Right lobe of liver (tissue), 4 donors: ENCODE measurements around the gene FTSJ3.

GRCh38 chr17:63633525-63634680 lies 11.7 kb downstream of the MAP3K3 start:
- PRO-cap, 4 experiments: peak in 4 of 4 experiments; most common plus-strand start chr17:63634304 (in 2); most common minus-strand start chr17:63634178 (in 4)
- RAMPAGE, long total RNA, 2 experiments: no peak in any of the 2 experiments

DNA sequence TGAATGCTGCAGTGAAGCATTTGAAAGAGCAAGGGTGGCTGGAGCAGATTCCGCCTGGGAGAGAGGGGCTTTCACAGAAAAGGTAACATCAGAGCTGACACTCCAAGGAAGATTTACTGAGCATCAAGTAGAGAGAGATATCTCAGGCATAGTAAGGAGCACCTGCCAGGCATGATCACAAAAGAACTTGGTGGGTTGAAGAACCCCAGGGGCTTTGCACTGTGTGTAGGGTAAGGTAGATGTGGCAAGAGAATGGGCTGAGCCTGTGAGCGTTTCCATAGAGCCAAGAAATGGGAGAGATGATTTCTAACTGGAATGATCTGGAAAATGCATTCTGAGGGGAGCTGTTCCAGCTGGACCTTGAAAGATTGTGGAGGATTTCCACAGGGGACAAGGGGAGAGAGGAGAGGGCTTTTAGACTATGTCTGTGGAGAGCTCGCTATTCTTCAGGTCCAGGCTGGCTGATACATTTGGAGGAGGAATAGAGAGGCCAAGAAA lies 31.0 kb downstream of the LIMD2 start:
- PRO-cap, 4 experiments: no peak in any of the 4 experiments
- RAMPAGE, long total RNA, 2 experiments: no peak in any of the 2 experiments

DNA sequence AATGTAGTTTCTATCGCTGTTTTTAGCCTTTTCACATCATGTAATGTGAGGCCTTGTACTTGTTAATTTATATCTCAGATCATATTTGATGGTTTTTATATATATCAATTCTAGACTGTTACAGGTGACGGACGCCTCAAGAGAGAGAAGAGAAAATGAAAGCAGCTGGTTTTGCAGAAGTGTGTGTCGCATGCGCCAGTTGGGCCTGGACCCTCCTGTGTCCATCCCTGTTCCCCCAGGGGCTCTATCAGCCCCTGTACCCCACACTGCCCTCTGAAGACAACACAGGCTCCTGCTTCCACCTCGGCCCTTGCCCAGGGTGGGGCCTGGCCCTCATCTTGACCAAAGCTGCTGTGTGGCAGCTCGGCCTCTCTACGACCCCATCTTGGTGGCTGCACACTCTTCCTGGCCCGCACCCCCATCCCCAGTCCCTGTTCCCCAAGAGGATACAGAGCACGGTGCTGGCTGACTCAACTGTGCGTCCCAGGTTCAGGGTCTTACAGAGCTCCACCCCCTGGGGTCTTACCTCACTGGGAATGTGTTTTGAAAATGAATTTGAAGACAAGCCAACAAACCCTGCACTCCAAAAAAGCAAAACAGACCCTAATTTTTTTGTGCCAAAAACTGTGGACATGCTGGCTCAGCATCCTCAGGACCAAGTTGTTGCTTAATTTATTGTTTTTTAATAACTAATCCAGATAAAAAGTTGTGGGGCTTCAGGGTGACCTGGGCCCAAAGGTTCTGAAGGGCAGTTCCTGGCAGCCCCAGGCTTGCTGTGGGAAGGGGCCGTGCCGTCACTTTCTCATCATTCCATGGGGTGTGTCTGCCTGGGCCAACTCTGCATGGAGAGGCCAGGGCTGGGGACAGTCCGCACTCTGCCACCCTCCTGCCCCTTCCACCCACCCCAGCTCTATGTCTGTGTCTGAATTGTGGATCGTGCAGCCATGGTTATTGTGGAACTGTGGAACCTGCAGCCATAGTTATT lies 4.4 kb downstream of the LIMD2 start:
- PRO-cap, 4 experiments: no peak in any of the 4 experiments
- RAMPAGE, long total RNA, 2 experiments: no peak in any of the 2 experiments

- PRO-cap, 4 experiments: peak in 2 of 4 experiments; most common plus-strand start chr17:63698144 (in 2); most common minus-strand start chr17:63697950 (in 1)
- RAMPAGE, long total RNA, 2 experiments: no peak in any of the 2 experiments
These were observed 2.2 kb downstream of the LIMD2 start for GRCh38 chr17:63697395-63698479.

- PRO-cap, 4 experiments: peak in 2 of 4 experiments; most common plus-strand start chr17:63702080 (in 2); most common minus-strand start chr17:63701966 (in 1)
- RAMPAGE, long total RNA, 2 experiments: no peak in any of the 2 experiments
These were observed 2.1 kb upstream of the LIMD2 start for GRCh38 chr17:63701818-63702679.

- PRO-cap, 4 experiments: no peak in any of the 4 experiments
- RAMPAGE, long total RNA, 2 experiments: no peak in any of the 2 experiments
These were observed 8.6 kb upstream of the PSMC5 start for GRCh38 chr17:63818633-63819073.

GRCh38 chr17:63824537-63825320 lies 2.5 kb upstream of the PSMC5 start:
- PRO-cap, 4 experiments: no peak in any of the 4 experiments
- RAMPAGE, long total RNA, 2 experiments: no peak in any of the 2 experiments

- PRO-cap, 4 experiments: peak in 4 of 4 experiments; most common plus-strand start chr17:63827450 (in 3); most common minus-strand start chr17:63827663 (in 3)
- RAMPAGE, long total RNA, 2 experiments: start-site peak on the plus strand in 2 of 2 experiments, at chr17:63827423-63827736 at its widest, 21 to 407 reads per replicate
These were observed at the start of gene FTSJ3 for GRCh38 chr17:63827280-63827959. TSS of gene FTSJ3 (minus strand) at chr17:63827663.

DNA sequence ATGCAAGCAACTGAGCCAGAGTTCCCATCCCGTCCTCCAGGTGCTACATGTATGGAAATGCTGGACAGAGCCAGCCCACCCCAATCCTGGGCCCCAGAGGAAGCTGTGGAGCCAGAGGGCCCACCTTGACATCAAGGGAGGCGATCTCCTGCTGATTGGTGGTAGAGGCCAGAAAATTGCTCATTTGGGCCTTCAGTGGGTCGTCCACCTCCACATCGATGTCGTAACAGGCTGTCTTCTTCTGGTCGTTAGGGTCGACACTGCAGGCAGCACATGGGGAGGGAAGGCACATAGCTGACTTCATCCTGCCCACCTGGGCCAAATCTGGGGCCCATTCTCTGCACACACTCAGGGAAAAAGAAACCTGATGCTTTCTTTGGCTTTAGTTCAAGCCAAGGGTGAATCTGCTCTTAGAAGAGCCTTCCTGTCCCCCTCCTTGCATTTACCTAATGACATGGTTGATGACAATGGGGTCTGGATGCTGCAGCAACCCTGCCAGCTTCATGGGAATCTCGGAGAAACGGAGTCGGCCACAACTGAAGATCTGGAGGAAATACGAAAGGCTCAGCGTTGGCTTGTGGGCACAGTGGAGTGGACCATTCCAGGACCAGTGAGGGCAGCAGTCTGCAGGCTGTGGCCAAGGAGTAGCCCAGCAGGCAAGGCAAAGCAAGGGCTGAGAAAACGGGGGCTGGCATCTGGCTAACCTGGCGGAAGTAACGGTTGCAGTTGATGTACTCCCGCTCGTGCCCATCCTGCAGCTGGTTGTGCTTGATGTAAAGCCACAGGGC lies 6.2 kb upstream of the FTSJ3 start:
- PRO-cap, 4 experiments: no peak in any of the 4 experiments
- RAMPAGE, long total RNA, 2 experiments: no peak in any of the 2 experiments

DNA sequence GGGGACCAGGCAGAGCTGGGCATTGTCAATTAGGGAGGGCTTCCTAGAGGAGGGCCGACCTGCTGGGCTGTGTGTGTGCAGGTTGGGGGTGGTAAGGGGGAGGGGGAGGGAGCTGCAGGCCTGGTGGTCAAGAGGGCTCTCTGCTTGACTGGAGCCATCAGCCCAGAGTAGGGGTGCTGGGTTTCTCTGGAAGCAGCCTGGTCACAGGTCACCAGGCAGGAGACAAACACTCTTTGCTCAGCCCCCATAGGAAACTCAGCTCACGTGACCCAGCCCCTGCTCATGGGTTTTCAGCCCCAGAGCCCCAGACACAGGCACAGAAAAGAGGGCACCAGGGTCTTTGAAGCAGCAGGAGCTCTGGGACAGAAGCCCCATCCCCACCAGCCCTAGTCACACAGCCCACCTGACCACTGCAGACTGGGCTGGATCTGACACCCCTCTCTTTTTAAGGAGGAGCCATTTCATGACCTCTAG lies 13.6 kb upstream of the CD79B start:
- PRO-cap, 4 experiments: no peak in any of the 4 experiments
- RAMPAGE, long total RNA, 2 experiments: no peak in any of the 2 experiments

- PRO-cap, 4 experiments: no peak in any of the 4 experiments
- RAMPAGE, long total RNA, 2 experiments: no peak in any of the 2 experiments
These were observed 3.8 kb upstream of the ICAM2 start for GRCh38 chr17:64024037-64024809.

- PRO-cap, 4 experiments: no peak in any of the 4 experiments
- RAMPAGE, long total RNA, 2 experiments: no peak in any of the 2 experiments
These were observed 5.3 kb upstream of the ICAM2 start for GRCh38 chr17:64025681-64026224.

DNA sequence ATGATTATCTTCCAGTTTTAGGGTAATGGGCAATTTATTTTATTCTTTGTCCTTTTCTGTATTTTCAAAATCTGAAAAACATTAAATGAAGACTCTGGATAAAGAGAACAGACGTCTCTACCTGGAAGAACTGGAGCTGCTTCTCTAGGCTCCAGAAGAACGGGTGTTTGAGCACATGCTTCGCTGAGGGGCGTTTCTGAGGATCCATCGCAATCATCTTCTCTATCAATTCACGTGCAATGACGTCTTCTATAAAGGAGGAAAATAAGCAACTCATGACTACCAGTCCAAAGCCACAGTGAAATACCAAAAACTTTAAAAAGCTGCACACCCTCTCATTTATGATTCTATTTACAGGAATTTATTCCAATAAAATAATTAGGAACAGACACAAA lies 27.3 kb upstream of the ICAM2 start:
- PRO-cap, 4 experiments: peak in 1 of 4 experiments; most common minus-strand start position 217 of the sequence (in 1)
- RAMPAGE, long total RNA, 2 experiments: no peak in any of the 2 experiments

DNA sequence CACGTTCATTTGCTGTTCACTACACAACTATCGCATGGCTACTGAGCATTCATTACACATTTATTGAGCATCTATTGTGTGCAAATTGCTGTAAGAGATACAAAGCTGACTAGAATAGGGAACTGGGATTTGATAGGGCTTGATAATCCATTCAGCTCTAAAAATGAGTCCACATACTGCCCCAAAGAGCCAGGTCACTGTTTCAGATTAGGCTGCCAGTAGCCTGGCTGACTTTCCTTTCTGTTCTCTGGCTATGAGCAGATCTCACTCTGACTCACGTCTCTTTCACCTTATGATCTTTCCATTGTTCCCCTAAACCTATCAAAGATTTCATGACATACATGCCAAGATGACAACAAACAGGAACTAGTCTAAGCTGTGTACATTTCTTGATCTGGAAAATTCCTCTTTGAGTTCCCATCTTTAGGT lies 40.7 kb upstream of the ICAM2 start:
- PRO-cap, 4 experiments: peak in 1 of 4 experiments; most common minus-strand start position 249 of the sequence (in 1)
- RAMPAGE, long total RNA, 2 experiments: no peak in any of the 2 experiments

DNA sequence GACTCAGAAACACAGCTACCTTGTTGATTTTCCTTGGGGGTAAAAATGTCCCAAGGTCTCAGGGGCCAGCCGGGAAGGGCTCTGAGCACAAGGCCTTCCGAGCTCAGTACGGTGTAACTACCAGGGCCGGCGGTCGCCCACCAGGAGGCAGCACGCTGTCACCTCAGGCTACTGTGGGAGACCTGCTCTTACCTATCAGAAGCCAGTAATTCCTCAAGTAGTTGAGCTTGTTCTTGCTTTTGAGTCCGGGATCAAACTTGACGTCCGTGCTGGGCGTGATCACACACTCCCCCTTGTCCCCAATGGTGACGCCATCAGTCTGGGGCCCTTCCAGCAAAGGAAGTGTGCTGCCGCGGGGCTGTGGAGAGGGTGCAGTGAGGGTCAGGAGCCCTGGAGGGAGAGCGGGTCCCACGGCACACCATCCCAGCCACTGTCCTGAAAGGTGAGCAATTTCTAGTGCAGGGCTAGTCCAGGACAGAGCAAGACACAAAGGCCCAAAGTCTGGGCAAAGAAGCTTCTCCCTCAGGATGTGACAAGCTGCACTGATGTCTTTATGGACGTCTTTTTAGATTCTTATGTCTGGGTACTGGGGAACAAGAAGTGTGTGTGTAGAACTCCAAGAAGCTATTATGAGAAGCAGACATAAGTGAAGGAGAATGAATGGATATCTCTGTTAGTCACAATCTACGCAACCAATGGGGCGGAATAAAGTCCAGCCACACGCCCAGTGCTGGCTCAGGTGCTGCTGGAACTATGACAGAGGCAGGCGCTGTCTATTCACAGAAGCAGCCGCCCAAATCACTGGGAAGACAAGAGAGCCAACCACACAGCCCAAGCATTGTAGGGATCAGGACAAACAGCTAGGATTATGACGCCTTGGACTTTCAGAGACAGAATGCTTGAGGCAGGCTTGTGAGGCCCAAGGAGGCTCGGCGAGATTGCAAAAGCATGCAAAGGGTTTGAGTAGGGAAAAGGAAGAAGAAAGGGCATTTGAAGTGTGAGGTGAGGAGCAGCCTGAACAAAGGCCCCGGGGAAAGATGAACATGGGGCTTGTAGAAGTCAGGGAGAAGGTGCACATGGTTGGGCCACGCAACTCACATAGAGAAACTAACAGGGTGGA lies 43.7 kb upstream of the ICAM2 start:
- PRO-cap, 4 experiments: peak in 4 of 4 experiments; most common plus-strand start position 738 of the sequence (in 4); most common minus-strand start position 631 of the sequence (in 4)
- RAMPAGE, long total RNA, 2 experiments: no peak in any of the 2 experiments

- PRO-cap, 4 experiments: no peak in any of the 4 experiments
- RAMPAGE, long total RNA, 2 experiments: no peak in any of the 2 experiments
These were observed 38.9 kb downstream of the ERN1 start for GRCh38 chr17:64090982-64091598.

DNA sequence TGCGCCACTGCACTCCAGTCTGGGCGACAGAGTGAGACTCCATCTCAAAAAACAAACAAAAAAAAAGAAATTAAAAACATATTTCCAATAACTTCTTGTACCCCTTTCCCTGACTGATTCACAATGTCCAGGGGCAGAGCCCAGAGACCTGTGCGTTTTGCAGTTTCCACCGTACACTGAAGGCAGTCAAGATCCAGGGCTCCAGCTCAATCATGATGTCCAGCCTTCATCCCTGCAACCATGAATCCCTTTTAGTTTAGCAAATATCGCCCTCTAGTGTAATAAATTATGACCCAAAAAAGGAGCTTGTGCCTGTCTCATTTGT lies 3.6 kb upstream of the ERN1 start:
- PRO-cap, 4 experiments: peak in 3 of 4 experiments; most common minus-strand start position 178 of the sequence (in 3)
- RAMPAGE, long total RNA, 2 experiments: no peak in any of the 2 experiments

DNA sequence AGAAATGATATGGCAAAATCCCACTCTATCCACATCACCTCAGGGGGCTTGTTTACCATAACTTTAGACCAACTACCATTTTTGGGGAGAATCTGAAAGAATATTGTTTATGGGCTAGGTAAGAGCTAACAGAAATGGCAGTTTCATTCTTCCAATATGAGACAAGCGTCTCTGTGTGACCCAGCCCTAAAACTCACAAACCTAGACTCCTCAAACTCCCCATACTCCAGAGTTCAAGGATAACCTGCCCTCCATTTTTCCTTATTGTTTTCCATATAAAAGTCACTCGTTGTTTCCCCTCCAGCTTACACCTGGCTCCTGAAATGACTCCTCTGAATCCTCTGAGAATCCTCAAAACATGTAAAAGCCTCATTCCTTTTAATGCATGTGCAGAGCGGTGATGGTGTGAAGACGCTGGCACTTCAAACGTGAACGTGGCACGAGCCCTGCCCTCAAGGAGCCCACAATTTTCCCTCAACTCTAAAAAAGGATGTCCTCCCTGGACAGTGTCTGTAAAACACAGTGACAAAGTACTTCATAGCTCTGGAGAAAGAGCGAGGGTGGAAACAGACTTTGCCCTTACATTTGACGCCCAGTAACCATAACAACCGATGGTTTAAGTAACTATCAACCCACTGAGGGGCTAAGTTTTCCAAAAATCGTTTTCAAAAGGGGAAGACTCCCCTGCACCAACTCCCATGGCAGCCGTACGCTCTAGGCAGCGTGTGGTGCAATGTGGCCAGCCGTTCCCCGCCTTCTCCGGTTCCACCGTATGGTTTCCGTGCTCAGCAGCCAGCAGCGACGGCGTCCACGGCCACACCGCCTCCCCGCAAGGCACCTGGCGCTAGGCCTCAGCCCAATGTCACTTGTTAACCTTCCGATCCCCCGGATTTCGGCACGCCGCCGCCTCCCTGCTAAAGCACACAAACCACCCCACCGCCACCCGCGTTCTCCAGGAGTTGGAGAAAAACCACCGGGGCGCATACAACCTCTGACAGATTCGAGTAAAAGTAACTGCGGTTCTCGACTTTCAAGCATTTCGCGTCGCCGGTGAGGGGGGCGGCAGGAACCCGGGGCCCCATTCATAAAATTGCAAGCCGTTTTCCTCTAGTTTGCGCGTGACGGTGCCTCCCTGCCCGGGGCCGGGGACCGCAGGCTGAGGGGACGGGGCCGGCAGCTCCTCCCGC lies 929 bp downstream of the TEX2 start:
- PRO-cap, 4 experiments: peak in 2 of 4 experiments; most common plus-strand start position 795 of the sequence (in 1); most common minus-strand start position 758 of the sequence (in 1)
- RAMPAGE, long total RNA, 2 experiments: no peak in any of the 2 experiments

DNA sequence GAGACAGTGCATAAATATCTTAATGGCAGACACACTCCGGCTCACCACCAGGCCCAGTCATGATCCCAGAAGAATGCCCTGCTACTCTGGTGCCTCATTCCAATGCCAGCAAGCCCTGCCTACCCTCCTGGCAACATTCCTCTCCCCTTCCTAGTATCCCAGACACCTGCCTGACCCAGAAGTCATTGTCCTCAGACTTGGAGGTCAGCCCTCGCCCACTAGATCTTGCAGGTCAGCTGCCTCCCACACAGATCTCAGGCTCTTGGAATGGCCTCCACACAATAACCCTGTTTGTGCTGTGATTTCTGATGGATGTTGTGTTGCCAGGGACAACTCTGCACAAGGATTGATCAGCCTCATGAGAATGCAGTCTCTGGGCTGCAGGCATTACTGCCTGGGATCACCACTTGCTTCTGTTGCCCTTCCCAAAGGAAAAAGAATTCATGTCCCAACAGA lies 1.9 kb upstream of the TEX2 start:
- PRO-cap, 4 experiments: no peak in any of the 4 experiments
- RAMPAGE, long total RNA, 2 experiments: no peak in any of the 2 experiments

DNA sequence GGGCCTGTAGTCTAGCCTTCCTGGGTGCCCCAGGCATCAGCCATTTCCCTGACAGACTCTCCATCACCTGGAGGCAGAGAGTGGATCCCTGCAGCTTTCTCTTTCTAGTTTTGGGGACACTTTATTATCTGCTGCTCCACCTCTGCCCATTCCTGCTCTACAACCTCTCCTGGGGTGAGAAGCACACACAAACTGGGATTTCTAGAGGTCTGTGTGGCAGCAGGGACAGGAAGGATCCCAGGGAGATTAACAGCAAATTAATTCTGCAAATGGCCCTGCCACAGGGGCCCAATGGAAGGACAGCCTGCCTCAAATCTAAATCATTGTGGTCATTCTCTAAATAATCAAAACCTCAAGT lies 50.9 kb upstream of the TEX2 start:
- PRO-cap, 4 experiments: no peak in any of the 4 experiments
- RAMPAGE, long total RNA, 2 experiments: no peak in any of the 2 experiments